Bronchus (tissue), 1 donor: Measurements from ENCODE around the genes UBE2Q2, SCAPER, TSPAN3 and LINGO1.

DNA sequence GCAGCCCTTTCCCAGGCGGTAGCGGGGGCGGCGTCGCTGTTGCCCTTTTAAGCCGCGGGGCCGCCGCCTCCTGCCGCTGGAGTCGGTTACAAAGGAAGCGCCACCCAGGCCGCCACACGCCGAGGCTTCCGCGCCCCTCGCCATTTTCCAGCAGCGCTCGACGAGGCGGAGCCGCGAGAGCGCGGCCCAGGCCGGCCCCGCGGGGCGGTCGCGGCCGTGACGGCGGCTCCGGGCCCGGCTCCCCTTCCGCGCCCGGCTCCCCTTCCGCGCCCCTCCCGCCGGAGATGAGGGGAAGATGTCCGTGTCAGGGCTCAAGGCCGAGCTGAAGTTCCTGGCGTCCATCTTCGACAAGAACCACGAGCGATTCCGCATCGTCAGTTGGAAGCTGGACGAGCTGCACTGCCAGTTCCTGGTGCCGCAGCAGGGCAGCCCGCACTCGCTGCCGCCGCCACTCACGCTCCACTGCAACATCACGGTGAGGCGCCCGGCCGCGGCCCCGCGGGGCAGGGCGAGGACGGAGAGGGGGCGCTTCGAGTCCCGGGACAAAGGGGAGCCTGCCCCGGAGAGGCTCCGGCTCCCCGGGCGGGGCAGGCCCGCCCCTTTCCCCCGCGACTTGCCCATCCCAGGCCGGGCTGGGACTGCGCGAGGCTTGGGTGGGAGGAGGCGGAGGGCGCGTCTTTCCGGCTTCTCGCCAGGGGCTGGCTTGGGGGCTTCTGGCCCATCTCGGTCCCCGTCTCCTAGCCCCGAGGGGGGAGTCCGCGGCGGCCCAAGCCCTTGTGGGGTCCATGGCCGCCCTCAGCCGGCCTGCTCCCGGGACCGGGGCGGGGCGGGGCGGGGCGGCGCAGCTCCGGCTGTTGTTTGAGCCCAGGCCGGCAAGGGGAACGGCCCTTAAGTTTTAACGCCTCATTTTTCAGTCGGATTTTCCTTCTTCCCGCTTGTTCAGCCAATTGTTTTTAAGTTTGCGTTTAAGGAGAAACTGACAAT, at the start of gene UBE2Q2:
Gene UBE2Q2 (plus strand): TSS at position 76 of the 984 bp plus-strand sequence.
- PRO-cap: bidirectional peak, plus-strand start at position 76 of the sequence, minus-strand start at position 162 of the sequence; bidirectional peak, plus-strand start at position 854 of the sequence, minus-strand start at position 860 of the sequence

DNA sequence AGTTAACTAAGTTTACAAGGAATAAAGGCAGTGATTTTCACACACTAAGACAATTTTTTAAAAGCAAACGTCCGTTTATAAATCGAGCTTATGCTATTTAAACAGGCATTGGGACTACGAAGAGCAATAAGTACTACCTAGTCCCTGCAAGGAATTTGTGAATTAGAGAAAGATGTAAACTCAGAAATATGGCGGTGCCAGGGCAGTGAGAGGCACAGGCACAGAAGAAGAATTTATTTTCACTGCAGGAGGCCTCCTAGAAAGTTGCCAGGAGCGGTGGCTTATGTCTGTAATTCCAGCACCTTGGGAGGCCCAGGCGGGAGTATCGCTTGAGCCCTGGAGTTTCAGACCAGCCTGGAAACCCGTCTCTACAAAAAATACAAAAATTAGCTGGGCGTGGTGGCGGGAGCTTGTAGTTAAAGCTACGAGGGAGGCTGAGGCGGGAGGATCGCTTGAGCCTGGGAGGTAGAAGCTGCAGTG, 429 bp upstream of the FBXO22 start:
- PRO-cap: no peak

- PRO-cap: no peak
These were observed 91.2 kb downstream of the TMEM266 start for GRCh38 chr15:76150883-76151421.

DNA sequence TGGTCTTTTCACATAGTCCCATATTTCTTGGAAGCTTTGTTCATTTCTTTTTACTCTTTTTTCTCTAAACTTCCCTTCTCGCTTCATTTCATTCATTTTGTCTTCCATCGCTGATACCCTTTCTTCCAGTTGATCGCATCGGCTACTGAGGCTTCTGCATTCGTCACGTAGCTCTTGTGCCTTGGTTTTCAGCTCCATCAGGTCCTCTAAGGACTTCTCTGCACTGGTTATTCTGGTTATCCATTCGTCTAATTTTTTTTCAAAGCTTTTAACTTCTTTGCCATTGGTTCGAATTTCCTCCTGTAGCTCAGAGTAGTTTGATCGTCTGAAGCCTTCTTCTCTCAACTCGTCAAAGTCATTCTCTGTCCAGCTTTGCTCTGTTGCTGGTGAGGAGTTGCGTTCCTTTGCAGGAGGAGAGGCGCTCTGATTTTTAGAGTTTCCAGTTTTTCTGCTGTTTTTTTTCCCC, 271.1 kb downstream of the ISL2 start:
- PRO-cap: no peak

DNA sequence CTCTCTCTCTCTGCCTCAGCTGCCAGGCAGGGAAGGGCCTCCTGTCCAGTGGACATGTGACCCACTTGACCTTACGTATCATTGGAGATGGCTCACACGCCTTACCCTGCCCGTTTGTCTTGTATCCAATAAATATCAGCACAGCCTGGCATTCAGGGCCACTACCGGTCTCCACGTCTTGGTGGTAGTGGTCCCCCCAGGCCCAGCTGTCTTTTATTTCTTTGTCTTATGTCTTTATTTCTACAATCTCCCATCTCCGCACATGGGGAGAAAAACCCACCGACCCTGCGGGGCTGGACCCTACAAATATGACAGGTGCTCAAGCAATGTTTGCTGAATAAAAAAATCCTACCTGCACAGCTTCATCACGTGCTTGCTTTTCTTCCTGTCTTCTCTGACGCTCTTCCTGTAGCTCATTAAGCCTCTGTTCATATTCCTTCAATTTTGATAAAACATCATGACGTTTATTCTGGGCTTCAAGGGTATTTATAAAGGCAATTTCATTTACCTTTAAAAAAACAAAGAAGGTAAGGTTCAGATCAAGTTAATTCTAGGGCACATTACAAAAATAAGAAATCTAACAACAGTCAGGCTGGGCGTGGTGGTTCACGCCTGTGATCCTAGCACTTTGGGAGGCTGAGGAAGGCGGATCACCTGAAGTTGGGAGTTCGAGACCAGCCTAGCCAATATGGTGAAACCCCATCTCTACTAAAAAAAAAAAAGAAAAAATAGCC, 172.1 kb downstream of the SCAPER start:
- PRO-cap: no peak

DNA sequence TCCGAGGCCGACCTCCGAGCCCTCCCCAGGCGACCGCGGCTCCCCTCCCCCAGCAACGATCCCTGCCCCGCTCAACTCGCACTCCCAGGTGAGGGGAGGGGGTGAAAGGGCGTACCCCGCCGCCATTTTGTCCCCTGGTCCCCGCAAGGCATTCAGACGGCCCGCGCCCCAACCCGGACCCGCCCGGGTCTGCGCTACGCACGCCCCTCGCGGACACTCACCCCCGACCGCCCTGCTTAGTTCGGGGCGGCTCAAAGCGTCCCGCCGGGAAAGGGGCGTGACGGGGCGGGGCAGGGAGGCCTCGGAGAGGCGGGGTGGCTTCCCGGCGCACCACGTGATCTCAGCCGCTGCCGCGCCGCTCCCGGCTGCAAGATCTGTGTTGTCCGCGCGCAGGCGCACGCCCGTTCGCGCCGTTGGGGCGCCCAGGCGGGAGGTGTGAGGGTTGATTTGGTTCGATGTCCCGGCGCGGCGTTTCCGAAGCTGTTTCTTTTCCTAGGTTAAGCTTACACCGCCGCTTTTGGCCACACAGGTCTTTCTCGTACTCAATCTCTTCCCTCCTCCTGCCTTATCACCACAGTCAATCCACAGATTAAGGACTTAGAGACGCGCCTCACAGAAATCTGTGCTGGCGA, at the start of gene SCAPER:
Gene SCAPER (minus strand): TSS at position 263 of the 632 bp plus-strand sequence.
- PRO-cap: bidirectional peak, plus-strand start at position 425 of the sequence, minus-strand start at position 191 of the sequence

DNA sequence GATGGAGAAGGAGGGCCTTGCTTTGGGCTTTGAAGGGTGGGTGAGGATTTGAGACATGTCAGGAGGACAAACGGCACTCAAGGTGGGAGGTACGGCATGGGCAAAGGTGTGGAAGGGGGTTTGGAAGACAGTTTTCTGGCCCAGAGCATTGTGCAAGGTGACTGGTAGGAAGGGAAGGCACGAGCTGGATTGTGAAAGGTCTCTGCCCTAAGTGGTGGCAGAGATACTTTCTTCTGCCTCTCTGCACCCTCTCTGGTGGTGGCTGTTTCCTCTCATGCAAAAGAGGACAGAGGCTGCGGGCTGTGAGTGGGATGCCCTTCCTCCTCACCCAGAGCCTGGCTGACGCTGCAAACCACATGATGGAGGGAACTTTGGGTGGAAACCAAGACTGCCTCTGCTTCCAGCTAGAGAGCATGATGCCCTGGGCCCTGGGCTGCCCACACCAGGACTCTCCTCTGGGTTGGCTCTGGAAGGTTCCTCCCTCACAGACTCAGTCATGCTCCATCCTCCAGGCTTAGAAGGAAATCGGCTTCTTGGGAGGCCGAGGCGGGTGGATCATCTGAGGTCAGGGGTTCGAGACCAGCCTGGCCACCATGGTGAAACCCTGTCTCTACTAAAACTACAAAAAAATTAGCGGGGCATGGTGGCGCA, 8.1 kb downstream of the PSTPIP1 start:
- PRO-cap: no peak

GRCh38 chr15:77025192-77025851, 30.4 kb downstream of the PSTPIP1 start:
- PRO-cap: no peak

DNA sequence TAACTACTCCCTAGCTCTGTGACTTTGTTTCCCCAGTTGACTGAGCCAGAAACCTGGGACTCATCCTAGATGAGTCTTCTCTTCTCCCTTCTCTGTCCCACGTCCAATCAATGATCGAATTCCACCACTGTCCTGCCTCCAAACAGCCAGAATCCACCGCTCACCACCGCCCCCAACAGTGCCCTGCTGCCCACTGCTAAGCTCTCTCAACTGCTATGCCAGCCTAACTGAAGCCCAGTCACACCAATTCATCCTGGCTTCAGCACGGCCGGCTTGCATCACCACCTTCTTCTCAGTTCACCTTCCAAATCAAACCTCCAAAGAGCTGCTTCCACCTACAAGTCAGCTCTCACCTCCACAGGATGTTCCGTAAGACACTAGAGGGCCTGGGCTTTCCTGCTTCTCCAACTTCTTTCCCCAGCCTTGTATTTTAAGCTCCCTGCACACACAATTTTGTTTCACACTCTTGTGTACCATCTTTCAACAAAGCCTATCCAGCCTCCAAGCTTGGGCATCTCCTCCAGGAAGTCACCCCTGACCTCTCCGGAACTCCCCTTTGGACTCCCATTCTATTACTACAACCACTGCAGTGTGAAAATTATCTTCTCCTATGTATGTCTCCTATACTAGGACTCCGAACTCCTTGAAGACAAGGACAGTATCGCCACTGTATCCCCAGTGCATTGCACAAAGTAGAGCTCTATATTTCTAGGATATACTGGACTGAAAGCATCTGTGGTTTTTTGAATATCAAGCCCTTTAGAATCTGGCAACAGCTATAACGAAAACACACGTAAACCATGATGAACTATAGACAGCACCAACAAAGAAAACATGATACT, 25.5 kb downstream of the TSPAN3 start:
- PRO-cap: no peak

- PRO-cap: bidirectional peak, plus-strand start at chr15:77070624, minus-strand start at chr15:77070544; unidirectional peak, minus-strand start at chr15:77071108; unidirectional peak, minus-strand start at chr15:77071139
These were observed at the start of gene TSPAN3 for GRCh38 chr15:77070206-77071423. TSPAN3 (minus strand) TSS chr15:77071109.

GRCh38 chr15:77124428-77124924, 53.6 kb upstream of the TSPAN3 start:
- PRO-cap: no peak

DNA sequence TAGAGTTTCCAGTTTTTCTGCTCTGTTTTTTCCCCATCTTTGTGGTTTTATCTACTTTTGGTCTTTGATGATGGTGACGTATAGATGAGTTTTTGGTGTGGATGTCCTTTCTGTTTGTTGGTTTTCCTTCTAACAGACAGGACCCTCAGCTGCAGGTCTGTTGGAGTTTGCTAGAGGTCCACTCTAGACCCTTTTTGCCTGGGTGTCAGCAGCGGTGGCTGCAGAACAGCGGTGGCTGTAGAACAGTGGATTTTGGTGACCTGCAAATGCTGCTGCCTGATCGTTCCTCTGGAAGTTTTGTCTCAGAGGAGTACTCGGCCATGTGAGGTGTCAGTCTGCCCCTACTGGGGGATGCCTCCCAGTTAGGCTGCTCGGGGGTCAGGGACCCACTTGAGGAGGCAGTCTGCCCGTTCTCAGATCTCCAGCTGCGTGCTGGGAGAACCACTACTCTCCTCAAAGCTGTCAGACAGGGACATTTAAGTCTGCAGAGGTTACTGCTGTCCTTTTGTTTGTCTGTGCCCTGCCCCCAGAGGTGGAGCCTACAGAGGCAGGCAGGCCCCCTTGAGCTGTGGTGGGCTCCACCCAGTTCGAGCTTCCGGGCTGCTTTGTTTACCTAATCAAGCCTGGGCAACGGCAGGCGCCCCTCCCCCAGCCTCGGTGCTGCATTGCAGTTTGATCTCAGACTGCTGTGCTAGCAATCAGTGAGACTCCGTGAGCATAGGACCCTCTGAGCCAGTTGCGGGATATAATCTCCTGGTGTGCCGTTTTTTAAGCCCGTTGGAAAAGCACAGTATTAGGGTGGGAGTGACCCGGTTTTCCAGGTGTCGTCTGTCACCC, 84.9 kb upstream of the TSPAN3 start:
- PRO-cap: unidirectional peak, plus-strand start at position 657 of the sequence; unidirectional peak, plus-strand start at position 701 of the sequence

DNA sequence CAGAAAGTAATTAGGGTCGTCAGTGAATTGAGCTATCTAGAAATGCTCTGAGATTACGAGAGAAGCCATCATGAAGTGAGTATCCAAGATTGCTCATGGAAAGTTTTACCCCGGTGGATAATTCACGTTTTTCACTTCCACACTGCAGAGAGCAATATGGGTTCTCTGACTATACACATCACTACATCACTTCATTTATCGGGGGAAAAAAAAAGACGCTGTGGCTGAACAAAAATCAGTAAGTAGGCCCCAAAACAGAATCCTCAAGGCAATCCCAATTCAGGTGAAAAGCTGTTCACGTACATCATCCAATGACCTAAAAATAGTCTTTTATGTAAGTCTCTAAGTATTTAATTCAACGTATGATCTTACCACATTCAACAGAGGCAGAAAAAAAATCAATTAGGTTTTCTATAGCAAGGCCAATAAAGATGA, 1.3 kb downstream of the PEAK1 start:
- PRO-cap: no peak

DNA sequence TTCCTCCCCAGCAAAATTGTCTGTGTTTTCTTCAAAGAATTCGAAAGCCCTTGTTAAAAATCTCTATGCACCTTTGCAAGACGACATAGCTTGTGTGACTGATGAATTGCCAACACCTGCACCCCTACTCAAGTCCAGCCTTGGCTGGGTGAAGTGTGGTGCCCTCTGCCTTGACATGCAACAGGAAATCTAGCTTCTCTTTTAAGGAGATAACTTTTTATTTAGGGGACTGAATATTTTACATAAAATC, 642 bp downstream of the HMG20A start:
- PRO-cap: no peak

DNA sequence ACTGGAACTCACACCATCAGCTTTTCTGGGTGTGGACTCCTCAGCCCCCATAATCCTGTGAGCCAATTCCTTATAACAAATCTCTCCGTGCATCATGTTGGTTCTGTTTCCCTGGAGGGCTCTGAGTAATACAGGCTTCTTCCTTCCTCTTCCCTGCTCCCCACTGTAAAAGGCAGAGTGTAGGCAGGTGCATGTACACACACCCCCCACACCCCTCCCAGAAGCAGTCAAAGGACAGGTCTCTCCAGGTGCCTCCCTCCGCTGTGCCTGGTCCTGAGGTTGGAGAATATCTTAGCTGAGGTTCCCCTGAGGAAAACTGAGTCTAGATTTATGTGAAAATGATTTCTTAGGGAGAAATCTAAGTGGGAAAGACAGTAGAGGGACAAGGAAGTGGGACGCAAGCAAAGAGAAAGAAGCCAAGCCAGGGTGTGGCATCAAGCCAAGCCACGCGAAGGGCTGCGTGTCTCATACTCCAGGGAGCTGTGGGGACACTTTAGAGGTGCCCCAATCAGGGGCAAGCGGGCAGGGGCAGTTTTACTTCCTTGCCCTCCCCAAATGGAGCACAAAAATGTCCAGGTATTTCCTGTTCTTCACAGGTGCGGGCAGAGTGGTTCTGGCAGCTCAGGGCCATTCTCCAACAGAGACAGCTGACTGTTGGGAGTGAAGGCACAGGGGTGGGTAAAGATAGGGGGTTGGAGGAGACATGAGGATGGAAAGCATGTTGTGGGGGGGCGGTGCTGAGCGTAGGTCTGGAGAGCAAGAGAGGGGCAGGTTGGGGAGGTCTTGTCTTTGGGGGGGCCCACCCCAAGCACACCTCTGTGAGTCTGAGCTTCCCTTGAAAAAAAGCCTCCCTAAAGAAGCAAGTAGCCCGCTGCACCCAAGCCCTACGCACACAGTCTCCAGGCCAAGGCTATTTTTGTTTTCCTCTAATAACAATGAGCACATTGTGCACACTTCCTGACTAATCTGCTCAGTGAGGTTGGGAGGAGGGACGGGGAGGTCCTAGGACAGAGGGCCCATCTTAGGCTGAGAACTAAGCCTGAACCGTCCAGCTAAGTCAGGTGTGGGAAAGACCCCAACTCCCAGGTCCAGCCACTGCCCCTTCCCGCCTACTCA, 86.8 kb downstream of the HMG20A start:
- PRO-cap: bidirectional peak, plus-strand start at position 973 of the sequence, minus-strand start at position 901 of the sequence

GRCh38 chr15:77582014-77582619, 50.6 kb downstream of the LINGO1 start:
- PRO-cap: no peak

GRCh38 chr15:77622404-77622816, 10.3 kb downstream of the LINGO1 start:
- PRO-cap: no peak

DNA sequence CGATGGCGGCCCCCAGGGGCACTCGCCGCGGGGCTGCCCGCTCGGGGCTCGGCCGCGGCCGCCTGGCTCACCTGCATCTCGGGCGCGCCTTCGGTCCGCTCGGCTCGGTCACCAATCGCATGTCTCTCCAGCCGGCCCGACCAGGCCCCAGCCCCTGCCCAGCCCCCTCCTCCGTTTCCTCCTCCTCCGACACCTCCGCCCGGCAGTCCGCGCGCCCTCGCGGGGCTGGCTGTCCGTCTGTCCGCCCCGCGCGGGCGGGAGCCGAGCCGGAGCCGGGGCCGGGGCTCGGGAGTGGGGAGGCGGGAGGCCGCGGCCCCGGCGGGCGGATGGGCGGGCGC, 504 bp downstream of the LINGO1 start:
- PRO-cap: bidirectional peak, plus-strand start at position 205 of the sequence, minus-strand start at position 121 of the sequence

DNA sequence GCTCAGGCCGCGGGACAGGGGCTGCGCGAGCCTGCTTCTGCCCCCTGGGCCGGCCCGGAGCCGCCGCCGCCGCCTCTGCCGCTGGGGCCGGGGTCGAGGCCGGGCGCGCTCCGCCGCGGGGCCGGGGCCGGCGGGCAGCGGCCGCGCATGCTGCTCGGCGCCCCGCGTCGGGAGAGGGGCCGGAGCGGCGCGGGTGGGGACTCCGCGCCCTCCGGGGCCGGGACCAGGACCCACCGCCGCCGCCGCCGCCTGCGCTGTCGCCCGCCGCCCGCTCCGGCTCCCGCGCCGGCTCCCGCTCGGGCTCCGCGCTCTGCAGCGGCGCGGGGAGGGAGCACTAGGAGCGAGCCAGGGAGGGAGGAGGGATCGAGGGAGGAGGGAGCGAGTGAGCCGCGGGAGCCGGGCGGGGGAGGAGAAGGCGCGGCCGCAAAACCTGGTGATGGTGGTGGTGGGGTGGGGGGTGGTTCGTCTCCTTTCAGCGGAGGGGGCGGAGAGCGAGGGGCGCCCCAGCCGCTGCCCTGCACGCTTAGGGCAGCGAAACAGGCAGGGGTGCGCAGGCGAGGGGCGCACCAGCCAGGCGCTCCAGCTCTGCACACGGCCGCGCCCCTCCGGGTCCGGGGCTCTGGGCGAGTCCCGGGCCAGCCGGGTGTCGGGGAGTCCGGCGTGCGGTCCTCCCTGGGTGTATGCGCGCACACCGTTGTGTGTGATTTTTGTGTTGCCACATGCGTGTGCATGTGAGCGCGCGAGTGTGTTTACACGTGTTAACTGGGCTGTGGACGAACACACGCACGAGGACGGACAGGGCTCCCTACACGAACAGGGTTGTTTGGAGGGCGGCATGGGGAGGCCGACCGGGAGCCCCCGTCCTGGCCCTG, at the start of gene LINGO1:
Gene LINGO1 (minus strand): TSS at position 336 of the 872 bp plus-strand sequence.
- PRO-cap: unidirectional peak, minus-strand start at position 312 of the sequence

- PRO-cap: no peak
These were observed 63.2 kb upstream of the LINGO1 start for GRCh38 chr15:77695700-77696585.